HL-60 (cell line): ENCODE data around the gene ADCY3.

DNA sequence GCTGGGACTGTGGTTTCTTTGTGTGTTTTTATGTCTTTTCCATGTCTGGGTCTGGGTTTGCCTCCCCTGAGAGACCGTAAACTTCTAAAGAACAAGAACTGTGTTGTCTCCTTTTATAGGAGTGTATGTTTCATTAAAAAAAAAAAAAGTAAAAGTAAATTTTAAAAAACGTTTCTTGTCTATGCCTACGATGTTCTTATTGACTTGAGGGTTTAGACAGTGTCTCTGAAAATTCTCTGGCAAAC, 67.9 kb downstream of the KLHL29 start:
- RRBS: no CpG with 5 or more reads among the region's 3 CpGs

GRCh38 chr2:23480990-23481575, 96.1 kb downstream of the KLHL29 start:
- RRBS: no CpG with 5 or more reads among the region's 6 CpGs

- RRBS: no CpG with 5 or more reads among the region's 10 CpGs
Measured at GRCh38 chr2:23533097-23533613, 148.2 kb downstream of the KLHL29 start.

DNA sequence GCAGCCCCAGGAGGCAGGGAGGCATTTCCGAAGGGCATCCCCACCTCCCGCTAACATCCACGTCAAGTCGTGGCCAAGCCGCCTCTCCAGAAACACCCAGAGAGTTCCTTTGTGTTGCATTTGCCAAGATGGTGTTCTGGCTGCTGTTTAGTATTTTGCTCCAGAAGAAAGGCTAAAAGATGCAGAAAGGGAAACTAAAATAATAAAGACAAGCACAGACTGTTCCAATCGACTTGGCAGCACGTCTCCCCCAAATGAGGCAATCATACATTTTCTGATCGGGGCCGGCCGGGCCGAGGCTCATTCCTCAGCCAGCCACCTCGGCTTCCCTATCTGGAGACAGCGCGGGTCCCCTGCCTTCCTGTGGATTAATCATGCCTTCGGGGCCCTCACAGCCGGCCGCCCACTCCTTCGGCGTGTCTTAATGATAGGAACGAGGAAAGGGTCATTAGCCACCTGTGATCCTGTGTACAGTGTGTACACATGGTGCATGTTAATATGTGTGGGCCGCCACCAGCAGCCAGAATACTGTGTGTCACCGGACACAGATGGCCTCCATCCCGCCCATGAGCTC, 169.2 kb downstream of the KLHL29 start:
- RRBS: 76% methylated on average over 2 of the region's 23 CpGs

- RRBS: no CpG with 5 or more reads among the region's 9 CpGs
Measured at GRCh38 chr2:23564726-23565178, 179.8 kb downstream of the KLHL29 start.

DNA sequence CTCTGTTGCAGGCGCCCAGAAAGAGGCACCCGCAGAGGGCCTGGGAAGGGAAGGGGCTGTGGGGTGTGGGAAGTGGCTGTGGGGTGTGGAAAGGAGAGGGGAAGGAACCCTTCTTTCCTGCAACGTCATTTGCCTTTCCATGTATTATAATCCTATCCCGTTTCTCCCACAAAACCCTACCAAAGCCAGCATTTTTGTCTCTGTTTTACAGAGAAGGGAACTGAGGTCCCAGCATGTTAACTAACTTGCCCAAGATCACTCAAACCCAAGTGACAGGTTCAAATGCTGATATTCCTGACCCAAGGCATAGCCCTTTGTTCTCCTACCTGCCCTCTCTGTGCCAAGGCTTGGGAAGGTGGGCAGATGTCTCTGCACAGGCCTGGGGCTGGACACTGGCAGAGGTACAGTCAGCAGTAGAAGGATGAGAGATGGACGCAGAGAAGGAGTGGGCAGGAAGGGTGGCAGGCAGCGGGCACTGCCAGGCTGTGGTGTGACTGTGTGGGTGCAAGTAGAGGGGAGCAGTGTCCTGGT, 210.2 kb downstream of the KLHL29 start:
- RRBS: no CpG with 5 or more reads among the region's 6 CpGs

GRCh38 chr2:24011292-24011802, 1.5 kb downstream of the MFSD2B start:
- RRBS: no CpG with 5 or more reads among the region's 3 CpGs

DNA sequence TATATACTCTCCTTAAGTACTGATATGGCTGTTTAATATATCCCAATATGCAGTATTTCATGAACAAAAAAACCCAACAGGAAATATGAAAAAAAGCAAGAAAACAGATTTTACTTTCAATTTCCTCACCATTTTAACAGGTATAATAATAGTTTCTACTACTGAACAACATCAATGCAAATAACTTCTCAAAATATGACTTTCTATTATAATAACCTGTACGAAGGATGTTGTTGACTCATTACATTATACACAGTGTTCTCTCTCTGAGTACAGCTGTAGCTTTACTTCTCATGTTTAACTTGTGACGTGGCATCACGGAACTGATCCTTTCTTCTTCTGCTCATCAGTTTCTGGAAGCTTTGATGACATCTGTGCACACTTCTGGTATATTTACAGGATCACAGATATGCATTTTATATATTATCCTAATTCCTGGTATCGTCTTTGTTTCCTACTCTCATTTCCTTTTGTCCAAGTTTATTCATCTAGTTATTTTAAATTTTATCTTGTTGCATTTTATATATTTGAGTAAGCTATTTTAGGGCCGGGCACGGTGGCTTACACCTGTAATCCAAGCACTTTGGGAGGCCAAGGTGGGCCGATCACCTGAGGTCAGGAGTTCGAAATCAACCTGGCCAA, 40.1 kb downstream of the FAM228A start:
- RRBS: no CpG with 5 or more reads among the region's 8 CpGs

DNA sequence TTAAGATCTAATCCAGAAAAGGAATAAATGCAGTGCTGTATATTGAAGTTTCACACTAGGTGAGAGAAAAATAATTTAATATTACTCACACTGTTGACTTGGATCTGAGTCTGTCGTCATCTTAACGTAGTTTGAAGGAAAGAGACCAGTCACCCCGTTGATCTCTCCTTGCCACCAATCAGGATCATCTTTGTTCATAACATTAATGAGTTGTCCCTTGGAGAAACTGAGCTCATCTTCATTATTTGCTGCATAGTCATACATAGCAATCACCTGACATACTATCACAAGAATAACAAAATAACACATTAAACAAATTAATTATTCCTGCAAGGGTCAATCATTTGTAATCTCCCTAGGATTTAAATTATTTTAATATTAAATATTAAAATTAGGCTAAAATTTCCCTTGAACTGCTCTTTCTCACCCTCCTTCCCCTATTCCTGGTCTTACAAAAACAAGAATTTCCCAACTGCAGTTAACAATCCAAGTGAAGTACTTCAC, 71.2 kb downstream of the FAM228A start:
- RRBS: no CpG with 5 or more reads among the region's 3 CpGs

- RRBS: no CpG with 5 or more reads among the region's 6 CpGs
Measured at GRCh38 chr2:24315403-24316090, 44.8 kb downstream of the ITSN2 start.

DNA sequence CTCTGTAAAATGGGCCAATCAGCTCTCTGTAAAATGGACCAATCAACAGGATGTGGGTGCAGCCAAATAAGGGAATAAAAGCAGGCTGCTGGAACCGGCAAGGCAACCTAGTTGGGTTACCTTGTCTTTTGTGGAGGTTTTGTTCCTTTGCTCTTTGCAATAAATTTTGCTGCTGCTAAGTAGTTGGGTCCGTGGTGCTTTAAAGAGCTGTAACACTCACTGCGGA, 43.2 kb upstream of the ITSN2 start:
- RRBS: no CpG with 5 or more reads among the region's 3 CpGs

GRCh38 chr2:24506943-24507722, 16.1 kb downstream of the NCOA1 start:
- RRBS: no CpG with 5 or more reads among the region's 6 CpGs

GRCh38 chr2:24665488-24665940, 127.7 kb downstream of the PTRHD1 start:
- RRBS: no CpG with 5 or more reads among the region's 4 CpGs

- RRBS: no CpG with 5 or more reads among the region's 2 CpGs
Measured at GRCh38 chr2:24677702-24678041, 115.5 kb downstream of the PTRHD1 start.

DNA sequence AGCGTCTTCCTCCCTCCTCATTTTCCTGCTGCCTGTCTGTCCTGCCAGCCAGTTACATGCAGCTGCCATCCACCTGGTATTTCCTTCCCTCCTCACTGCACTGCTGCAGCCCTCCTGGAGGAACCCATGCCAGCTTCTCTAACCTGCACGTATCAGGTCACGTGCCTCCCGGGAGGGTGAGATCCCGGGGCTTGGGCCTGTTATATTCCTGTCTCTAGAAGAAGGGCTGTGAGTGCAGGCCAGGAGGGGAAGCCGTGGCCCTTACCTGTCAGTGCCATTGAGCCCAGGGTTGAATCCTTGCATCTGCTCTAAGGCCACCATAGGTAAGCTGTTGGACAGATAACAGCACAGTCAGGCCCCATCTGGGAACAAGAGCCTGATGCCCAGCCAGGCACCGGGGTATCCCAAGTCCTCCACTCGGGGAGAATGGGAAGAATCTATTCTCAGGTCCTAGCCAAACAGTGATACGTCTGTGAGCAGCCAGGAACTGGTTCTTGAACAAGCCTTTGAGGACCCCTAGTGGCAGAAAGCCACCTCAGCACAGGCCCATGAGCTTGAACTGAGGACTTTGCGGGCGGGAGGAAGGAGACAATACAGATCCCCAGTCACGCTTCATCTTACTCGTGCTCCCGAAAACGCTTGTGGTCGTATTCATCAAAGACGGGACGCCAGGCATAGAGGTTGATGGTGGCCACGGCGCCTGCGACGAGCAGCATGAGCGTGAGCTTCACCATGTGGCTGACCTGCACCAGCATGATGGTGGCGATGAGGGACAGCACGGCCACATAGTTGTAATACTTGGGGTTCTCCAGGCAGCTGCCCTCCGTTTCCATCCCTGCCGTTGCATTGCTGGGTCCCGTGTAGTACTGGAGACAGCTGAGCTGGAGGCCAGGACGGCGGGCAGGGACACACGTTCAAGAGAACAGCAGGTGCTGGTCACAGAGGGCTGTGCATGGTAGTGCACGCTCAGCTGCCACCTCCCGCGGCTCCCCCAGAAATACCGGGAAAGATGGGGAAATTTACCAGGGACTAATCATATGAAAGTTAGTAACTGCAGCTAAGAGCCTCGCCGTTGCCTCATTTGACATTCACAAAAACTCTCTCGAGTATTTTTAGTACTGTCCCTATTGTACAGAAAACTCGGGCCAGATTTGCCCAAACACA, 34.4 kb downstream of the CENPO start:
- RRBS: no CpG with 5 or more reads among the region's 39 CpGs

DNA sequence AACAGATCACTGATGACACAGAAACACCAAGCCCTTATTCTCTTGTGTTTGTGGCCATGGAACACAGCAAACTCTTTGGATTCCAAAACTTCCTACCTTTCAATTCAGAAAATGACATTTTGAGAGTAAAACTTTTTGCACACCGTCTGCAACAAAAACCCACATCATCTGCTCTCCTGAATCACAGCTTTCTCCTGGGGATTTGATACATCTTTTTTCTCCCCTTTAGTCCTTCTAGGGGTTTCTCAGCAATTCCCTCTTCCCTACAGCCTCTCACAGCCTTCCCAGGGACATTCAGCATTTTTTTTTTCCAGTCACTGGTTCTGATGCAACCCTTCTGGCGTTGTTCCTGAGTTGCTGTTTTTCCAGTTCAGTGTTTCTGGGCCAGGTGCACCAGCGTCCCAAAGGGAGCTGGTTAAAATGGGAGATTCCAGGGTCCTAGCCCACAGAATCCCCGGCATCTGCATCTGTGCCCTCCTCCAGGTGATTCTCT, 36.2 kb downstream of the ADCY3 start:
- RRBS: no CpG with 5 or more reads among the region's 4 CpGs

GRCh38 chr2:24919528-24920411, at the start of gene ADCY3:
ADCY3 (minus strand) TSS chr2:24920237.
- RRBS: 3% methylated on average over 84 of the region's 128 CpGs

DNA sequence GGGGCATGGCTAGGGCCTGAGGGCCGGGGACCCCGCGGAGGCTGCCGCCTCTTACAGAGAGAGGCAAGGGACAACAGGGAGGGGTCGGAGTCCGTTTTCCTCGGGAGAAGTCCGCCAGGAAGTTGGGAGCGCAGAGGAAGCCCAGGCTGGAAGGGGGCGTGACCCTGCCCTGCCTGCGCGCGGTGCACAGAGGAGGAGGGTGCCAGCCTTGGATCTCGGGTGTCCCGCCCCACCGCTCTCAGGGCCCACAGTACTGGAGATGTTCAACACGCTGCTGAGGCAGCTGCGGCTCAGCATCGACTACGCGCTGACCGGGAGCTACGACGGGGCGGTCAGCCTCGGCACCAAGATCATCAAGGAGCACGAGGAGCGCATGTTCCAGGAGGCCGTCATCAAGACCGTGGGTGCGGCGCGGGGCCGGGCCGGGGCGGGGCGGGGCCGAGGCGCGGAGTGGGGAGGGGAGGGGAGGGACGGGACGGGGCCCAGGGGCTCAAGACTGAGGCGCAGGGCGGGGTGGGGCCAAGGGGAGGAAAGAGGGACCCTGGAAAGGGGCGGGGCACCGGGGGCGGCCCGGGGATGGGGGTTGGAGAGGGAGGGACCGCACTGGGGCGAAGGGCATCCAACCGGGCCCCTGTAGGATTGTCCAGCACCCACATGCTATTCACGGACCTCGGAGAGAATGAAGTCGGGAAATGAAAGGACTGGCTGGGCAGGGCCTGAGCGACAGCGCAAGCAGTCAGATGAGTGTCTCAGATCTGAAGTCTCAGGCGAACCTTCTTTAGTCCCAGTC, 36.7 kb downstream of the POMC start:
- RRBS: 14% methylated on average over 15 of the region's 57 CpGs

DNA sequence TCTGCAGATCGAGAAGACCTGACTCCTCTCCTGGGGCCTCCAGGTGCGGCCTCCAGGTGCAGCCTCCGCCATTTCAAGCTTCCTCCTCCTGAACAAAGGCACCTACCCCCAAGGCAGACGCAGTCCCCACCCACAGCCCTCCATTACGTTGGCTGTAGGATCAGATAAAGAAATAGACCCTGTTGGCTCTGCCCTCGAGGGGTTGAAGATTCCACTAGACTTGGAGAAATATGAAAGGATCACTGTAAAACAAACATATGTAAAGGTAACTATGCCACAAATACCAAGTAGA, 84.7 kb upstream of the POMC start:
- RRBS: no CpG with 5 or more reads among the region's 6 CpGs

GRCh38 chr2:25314264-25315486, 27.1 kb downstream of the DNMT3A start:
- RRBS: no CpG with 5 or more reads among the region's 21 CpGs